Non-pigmented ciliary epithelial cell (primary cell): Measurements from ENCODE around the gene RPS25.

- RRBS, result 5% methylated on average over 2 of the region's 11 CpGs
These were observed 10.7 kb downstream of the PHLDB1 start for GRCh38 chr11:118617930-118618631.

- RRBS, result no CpG with 5 or more reads among the region's 7 CpGs
These were observed 14.8 kb downstream of the PHLDB1 start for GRCh38 chr11:118621975-118622792.

- RRBS, result no CpG with 5 or more reads among the region's 13 CpGs
These were observed 20.9 kb downstream of the PHLDB1 start for GRCh38 chr11:118628349-118628700.

DNA sequence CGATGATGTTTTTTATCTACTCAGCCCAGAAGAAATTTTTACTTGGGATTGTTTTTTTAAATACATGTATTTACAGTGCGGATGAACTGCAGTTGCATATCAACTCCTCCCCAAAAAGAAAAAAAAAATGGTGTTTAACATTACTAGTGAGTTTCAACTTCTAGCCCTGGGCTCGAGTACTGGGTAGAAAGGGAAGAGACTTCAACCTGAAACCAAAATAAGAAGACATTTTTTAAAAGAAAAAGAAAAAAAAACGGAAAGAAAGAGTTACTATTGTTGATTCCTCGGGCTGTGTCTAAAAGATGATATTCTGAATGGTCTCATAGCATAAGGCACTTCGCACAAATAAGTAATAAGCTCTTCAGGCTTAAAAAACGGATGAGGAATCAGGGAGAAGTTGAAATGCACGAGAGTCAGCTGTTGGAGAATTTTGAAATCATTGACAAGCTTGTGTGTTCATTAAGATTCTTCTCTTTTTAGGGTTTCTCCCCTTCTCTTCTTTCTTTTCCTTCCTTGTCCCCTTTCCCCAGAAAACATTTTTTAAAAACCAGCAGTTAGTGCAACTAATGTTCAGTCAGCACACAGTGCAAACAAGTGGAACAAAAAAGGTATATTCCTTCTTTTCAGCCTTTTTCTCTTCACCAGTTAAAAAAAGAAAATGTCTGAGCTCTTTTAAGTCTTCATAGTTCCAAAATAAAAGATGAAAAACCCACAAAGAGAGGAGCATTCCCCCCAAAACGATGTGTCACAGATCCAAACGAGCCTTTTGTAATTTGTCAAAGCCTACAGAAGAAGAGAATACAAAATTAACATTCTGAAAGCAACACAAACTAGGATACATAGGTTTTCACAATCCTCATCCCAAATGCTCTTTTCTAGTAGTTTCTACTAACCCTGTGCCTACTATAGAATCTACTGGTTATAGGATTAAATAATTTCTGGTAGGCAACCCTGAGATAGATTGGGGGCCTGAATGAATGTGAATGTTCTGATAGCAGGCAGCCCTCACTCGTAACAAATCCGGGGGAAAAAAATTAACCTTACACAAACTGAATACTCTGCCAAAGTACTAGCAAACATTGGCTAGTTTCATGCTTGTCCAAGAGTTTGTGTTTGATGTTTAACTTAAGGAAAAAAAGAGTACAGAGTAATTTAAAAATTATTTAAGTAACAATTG lies 39.3 kb downstream of the DDX6 start:
- RRBS, result no CpG with 5 or more reads among the region's 12 CpGs

- RRBS, result no CpG with 5 or more reads among the region's 4 CpGs
These were observed 30.0 kb upstream of the DDX6 start for GRCh38 chr11:118820865-118821390.

- RRBS, result no CpG with 5 or more reads among the region's 4 CpGs
These were observed 32.0 kb upstream of the DDX6 start for GRCh38 chr11:118822949-118823317.

GRCh38 chr11:118869618-118870099 lies 14.0 kb upstream of the CXCR5 start:
- RRBS, result no CpG with 5 or more reads among the region's 14 CpGs

GRCh38 chr11:118889906-118890338 lies 6.2 kb downstream of the CXCR5 start:
- RRBS, result no CpG with 5 or more reads among the region's 9 CpGs

DNA sequence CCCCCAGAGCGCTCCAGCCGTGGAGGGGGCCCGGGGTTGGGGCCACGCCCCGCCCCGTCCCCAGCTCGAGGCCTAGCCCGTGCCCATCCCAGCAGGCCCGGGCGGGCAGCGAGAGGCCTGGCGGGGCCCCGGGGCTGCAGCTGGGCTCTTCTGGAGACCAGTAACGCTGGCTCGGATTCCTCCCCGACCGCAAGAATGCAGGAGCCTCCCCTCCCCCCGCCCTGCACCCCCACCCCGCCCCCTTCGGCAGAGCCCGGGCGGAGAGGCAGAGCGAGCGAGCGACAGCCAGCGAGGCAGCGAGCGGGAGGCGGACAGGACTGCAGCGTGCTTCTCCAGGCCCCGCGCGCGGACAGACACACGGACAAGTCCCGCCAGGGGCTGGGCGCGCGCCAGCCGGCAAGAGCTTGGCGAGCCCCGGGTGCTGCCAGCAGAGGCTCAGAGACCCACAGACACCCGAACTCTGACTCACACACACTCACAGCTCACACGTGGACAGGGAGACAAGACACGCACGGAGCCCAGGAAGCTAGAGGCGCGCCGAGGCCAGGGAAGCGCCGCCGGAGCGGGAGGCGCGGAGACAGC lies 15.2 kb downstream of the BCL9L start:
- RRBS, result 2% methylated on average over 11 of the region's 55 CpGs

- RRBS, result no CpG with 5 or more reads among the region's 5 CpGs
These were observed 9.9 kb downstream of the BCL9L start for GRCh38 chr11:118915700-118916345.

GRCh38 chr11:118923487-118924103 lies 2.1 kb downstream of the BCL9L start:
- RRBS, result no CpG with 5 or more reads among the region's 4 CpGs

- RRBS, result no CpG with 5 or more reads among the region's 3 CpGs
These were observed 1.5 kb downstream of the BCL9L start for GRCh38 chr11:118924253-118924533.

DNA sequence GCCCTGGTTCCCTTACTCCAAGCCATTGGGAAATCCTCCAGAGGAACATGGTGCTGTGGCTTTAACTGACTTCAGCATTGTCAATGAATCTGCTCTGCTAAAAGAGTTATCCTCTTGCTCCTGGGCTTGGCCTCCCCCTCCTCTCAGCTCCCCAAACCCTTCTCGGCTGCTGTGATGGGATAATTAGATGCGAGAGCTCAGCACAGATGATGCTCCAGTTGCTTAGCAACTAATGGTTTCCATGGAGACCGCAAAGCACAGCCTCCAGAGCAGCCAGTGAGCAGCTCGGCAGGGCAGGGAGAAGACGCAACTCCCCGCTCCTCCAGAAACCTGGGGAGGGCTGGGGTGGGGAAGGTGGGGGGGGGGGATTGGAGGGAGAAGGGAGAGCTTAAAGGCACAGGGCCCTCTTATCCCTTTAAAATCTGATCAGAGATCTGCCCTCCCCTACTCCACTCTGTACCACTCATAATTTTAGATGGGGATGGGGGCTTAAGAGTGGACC lies 2.8 kb upstream of the UPK2 start:
- RRBS, result no CpG with 5 or more reads among the region's 6 CpGs

GRCh38 chr11:119017874-119018912 lies at the start of gene RPS25:
RPS25 (minus strand) TSS chr11:119018343.
- RRBS, result 2% methylated on average over 11 of the region's 68 CpGs

DNA sequence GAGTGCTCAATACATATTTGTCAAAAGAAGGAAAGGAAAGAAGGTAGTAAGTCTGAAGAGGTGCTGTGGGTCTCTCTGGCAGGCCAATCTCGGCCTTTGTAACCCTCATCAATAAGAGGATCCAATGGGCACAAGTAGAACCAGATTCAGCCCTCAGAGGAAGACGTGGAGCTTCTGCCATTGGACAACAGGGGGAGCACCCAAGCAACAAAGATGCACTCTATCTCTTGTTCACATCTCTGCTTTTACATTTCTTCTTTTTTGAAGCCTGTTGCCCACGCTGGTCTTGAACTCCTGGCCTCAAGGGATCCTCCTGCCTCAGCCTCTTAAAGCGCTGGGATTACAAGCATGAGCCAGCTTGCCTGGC lies 2.2 kb upstream of the VPS11 start:
- RRBS, result no CpG with 5 or more reads among the region's 4 CpGs

GRCh38 chr11:119081689-119082352 lies 2.9 kb upstream of the HMBS start:
- RRBS, result no CpG with 5 or more reads among the region's 6 CpGs

- RRBS, result no CpG with 5 or more reads among the region's 6 CpGs
These were observed 1.8 kb downstream of the H2AX start for GRCh38 chr11:119093376-119093878.

DNA sequence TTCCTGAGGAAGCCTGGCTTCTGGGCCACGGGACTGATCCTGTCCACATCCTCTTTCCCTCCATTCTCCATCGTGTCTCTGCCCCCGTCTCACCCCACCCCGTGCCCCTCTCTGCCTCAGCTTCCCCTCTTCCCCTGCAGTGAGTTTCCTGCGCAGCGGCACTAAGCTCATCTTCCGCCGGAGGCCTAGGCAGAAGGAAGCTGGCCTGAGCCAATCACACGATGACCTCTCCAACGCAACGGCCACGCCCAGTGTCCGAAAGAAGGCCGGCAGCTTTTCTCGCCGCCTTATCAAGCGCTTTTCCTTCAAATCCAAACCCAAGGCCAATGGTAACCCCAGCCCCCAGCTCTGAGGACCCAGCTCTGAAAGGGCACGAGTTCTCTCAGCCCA lies 5.5 kb upstream of the HINFP start:
- RRBS, result 57% methylated on average over 6 of the region's 18 CpGs

GRCh38 chr11:119172365-119172875 lies 3.9 kb downstream of the NLRX1 start:
- RRBS, result no CpG with 5 or more reads among the region's 2 CpGs